HT1080 (cell line): Measurements from ENCODE around the gene KHDC1L.

DNA sequence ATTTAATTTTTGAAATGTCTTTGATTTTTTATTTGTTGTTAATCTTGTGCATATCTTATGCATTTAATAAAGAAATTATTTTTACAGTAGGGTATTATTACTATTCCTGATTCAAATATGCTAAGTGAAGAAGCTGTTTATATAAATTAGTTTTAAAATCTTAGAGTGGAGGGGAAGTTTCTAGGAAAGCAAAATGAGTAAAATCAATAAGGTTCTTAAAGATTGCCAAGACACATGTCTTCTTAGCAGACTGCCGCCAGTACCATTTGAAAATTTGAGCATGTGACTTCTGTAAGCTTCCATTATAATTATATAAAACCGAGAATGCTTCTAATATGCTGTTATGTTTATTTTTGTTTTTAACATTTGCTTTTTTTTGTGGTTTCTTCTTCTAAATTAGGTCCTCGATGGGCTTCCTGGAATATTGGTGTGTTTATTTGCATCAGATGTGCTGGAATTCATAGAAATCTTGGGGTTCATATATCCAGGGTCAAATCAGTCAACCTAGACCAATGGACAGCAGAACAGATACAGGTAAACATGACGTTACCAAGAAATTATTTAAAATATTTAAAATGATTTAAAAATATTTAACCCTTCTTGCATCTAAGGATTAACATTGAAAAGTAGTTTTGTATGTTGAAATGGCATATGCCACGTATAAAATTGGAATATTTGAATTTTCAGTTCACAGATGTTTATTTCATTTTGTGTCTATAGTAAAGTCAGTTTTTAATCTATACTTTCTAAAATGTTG, 64.5 kb downstream of the SMAP1 start:
RAMPAGE:
- cytosol, long total RNA = no peak
- long total RNA = no peak
- nucleus, long total RNA = no peak

GRCh38 chr6:71473767-71474458, 185.3 kb downstream of the OGFRL1 start:
RAMPAGE:
- cytosol, long total RNA = no peak
- long total RNA = no peak
- nucleus, long total RNA = no peak

RAMPAGE:
- cytosol, long total RNA = no peak
- long total RNA = no peak
- nucleus, long total RNA = no peak
These were observed 296.2 kb downstream of the RIMS1 start for GRCh38 chr6:72182117-72183477.

GRCh38 chr6:72638833-72639574, 17.1 kb downstream of the KCNQ5 start:
RAMPAGE:
- cytosol, long total RNA = no peak
- long total RNA = no peak
- nucleus, long total RNA = no peak

RAMPAGE:
- cytosol, long total RNA = no peak
- long total RNA = no peak
- nucleus, long total RNA = no peak
These were observed at the start of gene KHDC1L for GRCh38 chr6:73225283-73225700. KHDC1L (minus strand) TSS chr6:73225496.

DNA sequence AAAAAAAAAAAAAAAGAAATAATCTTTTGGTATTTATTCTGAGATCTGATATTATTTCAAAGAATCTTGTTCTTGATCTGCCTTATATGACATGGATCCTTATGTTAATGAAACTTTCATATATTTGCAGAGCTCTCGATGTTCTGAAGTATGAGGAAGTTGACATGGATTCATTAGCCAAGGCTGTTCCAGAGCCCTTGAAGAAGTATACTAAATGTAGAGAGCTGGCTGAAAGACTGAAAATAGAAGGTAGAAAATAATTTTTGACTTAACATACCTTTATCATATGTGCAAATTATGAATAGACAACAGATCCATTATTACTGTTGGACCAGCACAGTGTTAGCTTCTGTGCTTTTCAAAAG, 28.7 kb downstream of the EEF1A1 start:
RAMPAGE:
- cytosol, long total RNA = no peak
- long total RNA = no peak
- nucleus, long total RNA = no peak

DNA sequence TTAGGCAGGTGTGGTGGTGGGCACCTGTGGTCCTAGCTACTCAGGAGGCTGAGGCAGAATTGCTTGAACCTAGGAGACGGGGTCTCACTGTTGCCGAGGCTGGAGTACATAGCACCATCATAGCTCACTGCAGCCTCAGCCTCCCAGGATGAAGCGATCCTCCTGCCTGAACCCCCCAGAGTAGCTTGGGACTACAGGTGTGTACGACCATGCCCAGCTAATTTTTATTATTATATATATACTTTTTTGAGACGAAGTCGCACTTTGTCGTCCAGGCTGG, 6.9 kb downstream of the EEF1A1 start:
RAMPAGE:
- cytosol, long total RNA = no peak
- long total RNA = no peak
- nucleus, long total RNA = no peak

RAMPAGE:
- cytosol, long total RNA = no peak
- long total RNA = no peak
- nucleus, long total RNA = no peak
These were observed 8.3 kb downstream of the CD109 start for GRCh38 chr6:73704197-73704744.

GRCh38 chr6:73840626-73841694, 145.0 kb downstream of the CD109 start:
RAMPAGE:
- cytosol, long total RNA = no peak
- long total RNA = no peak
- nucleus, long total RNA = no peak

DNA sequence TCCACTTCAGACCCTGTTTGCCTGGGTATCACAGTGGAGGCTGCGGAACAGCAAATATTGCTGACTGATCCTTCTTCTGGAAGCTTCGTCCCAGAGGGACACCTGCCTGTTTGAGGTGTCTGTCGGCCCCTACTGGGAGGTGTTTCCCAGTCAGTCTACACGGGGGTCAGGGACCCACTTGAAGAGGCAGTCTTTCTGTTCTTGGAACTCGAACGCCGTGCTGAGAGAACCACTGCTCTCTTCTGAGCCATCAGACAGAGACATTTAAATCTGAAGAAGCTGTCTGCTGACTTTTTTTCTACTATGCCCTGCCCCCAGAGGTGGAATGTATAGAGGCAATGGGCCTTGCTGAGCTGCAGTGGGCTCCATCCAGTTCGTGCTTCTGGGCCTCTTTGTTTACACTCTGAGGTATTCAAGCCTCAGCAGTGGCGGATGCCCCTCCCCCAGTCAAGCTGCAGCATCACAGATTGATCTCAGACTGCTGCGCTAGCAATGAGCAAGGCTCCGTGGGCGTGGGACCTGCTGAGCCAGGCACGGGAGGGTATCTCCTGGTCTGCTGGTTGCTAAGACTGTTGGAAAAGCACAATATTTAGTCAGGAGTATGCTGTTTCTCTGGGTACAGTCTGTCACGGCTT, 526.7 kb downstream of the CD109 start:
RAMPAGE:
- cytosol, long total RNA = no peak
- long total RNA = no peak
- nucleus, long total RNA = no peak

RAMPAGE:
- cytosol, long total RNA = no peak
- long total RNA = no peak
- nucleus, long total RNA = no peak
These were observed 120.7 kb downstream of the COL12A1 start for GRCh38 chr6:75084790-75085911.

DNA sequence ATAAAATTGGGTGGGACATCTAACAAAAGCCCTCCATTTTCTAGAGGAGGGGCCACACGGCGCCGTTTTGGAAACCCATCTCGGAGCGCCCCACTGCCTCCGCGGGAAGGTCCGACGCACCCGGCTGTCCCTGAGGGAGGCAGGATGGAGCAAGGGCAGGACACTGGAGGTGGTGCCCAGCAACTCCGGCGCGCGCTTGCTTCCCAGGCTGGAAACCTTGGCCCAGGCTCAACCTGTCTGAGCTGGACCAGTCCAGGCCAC, 4.1 kb downstream of the COL12A1 start:
RAMPAGE:
- cytosol, long total RNA = no peak
- long total RNA = no peak
- nucleus, long total RNA = no peak

GRCh38 chr6:75334152-75335020, 49.8 kb upstream of the TMEM30A start:
RAMPAGE:
- cytosol, long total RNA = no peak
- long total RNA = no peak
- nucleus, long total RNA = no peak

DNA sequence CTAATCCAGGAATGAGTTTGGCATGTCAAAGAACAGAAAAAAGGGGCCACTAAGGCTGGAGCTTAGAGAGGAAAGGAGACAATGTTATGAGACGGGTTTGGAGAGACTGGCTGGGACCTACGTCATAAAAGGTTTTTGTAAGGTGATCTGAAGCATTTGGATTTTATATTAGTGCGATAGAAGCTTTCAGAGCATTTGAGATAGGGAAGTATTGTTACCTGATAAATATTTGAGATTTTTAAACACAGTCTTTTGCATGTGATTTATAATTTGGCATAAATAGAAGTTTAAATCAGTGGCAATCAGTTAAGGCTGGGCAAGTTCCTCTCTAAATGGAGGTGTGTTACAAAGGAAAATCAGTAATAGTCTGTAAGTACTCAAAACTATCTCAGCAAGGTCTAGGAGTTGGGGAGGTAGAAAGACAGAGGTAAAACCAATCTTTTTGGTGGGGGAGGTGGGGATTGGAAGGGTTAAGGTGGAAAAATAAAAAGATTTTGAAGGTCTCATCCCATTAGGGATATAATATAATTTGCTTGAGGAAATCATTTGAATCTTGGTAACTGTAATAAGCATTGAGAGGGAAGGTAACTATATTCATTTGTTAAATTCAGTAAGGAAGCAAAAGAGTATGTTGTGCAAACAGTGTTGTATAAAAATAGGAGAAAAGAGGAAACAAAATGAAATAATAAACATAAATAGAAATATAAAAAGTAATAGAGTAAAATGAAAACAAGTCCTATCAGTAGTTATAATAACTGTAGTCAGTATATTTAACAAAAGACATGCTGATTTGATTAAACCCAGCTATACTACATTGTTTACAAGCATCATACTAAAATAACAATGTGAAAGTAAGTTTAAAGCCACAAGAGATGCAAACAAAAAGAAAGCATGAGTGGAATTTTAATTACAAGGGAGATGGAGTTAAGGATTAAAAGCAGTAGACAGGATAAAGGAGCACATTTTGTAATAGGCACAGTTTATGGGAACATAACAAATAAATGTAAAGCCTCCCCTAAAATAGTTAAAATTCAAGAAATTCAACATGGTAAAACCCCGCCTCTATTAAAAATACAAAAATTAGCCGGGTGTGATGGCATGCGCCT, 41.2 kb downstream of the SENP6 start:
RAMPAGE:
- cytosol, long total RNA = no peak
- long total RNA = no peak
- nucleus, long total RNA = no peak

GRCh38 chr6:75889898-75890276, 140.8 kb downstream of the MYO6 start:
RAMPAGE:
- cytosol, long total RNA = no peak
- long total RNA = no peak
- nucleus, long total RNA = no peak

DNA sequence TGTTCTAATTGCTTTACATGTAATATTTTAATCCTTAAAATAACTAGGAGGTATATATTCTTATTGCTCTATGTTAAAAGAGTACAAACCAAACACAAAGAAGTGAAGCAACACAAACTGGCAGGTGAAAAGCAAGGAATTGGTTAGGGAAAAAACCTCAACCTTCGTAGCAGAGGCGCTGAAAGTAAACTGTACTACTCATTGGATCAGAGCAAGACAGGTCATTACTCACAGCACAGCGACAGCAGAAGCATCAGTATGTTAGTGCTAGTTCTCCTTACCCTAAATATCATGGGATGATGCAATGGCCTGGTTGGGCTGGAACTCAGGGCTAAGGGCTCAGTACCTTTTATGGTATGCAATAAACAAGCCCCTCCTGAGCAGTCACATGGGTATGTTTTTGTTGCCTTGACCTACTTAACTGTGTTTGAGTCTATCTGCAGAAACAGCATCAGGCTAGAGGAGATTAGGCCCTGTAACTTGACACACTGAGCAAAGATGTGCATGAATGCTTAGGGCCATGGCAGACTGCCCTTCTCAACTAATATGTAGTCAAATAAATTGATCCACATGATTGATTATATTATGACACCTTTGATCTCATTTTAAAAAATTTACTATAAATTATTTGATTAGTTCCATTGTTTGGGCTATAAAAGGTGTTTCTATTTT, 369.4 kb upstream of the IMPG1 start:
RAMPAGE:
- cytosol, long total RNA = no peak
- long total RNA = no peak
- nucleus, long total RNA = no peak

RAMPAGE:
- cytosol, long total RNA = no peak
- long total RNA = no peak
- nucleus, long total RNA = no peak
These were observed 586.5 kb downstream of the HTR1B start for GRCh38 chr6:76876731-76877310.

DNA sequence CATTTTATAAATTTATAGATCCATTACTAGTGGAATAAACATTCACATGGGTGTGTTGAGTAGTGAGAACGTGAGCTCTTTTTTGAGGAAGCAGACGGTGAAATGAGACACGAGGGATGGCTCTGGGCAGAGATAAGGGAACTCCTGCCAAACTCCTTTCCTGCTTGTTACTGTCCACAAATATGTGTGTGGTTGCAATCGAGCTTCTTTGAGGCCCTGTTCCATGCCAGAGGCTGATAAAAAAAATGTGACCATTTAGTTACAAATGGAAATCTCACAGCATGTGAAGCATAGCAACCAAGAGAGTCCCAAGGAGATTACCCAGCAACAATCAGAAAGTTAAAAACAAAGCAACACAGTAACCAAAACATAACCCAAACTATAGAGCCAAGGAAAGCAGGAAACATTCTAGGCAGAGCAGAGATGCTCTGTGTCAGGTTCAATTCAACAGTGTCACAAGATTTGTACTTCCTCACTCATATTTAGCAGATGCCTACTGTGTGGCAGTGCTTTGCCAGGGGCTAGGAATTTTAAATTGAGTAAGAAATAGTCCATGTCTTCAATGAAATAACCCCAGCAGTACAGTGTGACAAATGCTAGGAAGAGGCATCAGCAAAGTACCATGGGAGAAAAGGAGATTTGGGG, 191.9 kb upstream of the PHIP start:
RAMPAGE:
- cytosol, long total RNA = no peak
- long total RNA = no peak
- nucleus, long total RNA = no peak

GRCh38 chr6:79536499-79537029, 666 bp downstream of the LCA5 start:
RAMPAGE:
- cytosol, long total RNA = no peak
- long total RNA = no peak
- nucleus, long total RNA = no peak

GRCh38 chr6:79538350-79539016, 1.3 kb upstream of the LCA5 start:
RAMPAGE:
- cytosol, long total RNA = no peak
- long total RNA = no peak
- nucleus, long total RNA = no peak